ENCODE measurements around the genes SHOX and CD99.

GRCh38 chrX:226346-227044 is 54.7 kb upstream of the PLCXD1 start:
- PRO-cap, result no peak

GRCh38 chrX:261905-262415 is 19.2 kb upstream of the PLCXD1 start:
- PRO-cap, result no peak

GRCh38 chrX:385790-386457 is 783 bp downstream of the PPP2R3B start:
- PRO-cap, result unidirectional peak, plus-strand start at chrX:386366

DNA sequence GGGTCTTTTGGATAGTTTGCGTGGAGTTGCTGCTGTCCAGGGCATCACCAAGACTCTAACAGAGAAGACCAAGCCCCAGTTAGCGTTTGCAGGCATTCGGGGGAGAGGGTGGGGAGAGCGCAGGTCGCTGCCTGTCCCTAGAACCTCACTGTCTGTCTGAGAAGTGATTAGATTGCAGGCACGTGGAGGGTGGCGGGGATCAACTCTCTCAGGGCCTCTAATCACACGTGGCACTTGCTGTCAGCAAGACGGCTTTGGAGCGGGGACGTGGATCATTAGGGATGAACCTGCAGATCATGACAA is 85.3 kb upstream of the SHOX start:
- PRO-cap, result no peak

DNA sequence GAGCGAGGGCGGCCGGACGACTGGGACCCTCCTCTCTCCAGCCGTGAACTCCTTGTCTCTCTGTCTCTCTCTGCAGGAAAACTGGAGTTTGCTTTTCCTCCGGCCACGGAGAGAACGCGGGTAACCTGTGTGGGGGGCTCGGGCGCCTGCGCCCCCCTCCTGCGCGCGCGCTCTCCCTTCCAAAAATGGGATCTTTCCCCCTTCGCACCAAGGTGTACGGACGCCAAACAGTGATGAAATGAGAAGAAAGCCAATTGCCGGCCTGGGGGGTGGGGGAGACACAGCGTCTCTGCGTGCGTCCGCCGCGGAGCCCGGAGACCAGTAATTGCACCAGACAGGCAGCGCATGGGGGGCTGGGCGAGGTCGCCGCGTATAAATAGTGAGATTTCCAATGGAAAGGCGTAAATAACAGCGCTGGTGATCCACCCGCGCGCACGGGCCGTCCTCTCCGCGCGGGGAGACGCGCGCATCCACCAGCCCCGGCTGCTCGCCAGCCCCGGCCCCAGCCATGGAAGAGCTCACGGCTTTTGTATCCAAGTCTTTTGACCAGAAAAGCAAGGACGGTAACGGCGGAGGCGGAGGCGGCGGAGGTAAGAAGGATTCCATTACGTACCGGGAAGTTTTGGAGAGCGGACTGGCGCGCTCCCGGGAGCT is at the start of gene SHOX:
Gene SHOX (plus strand): TSS at position 402 of the 654 bp plus-strand sequence.
- PRO-cap, result no peak

- PRO-cap, result no peak
Observed at GRCh38 chrX:970354-970599, 242.2 kb downstream of the CRLF2 start.

DNA sequence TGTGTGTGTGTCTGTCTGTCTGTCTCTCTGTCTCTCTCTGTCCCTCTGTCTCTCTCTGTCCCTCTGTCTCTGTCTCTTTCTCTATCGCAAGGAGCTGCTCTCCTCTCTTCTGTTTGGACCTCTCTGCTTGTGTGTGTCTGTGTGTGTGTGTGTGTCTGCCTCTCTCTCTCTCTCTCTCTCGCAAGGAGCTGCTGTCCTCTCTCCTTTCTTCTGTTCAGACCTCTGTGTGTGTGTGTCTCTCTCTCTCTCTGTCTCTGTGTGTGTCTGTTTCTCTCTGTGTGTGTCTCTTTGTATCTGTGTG is 221.2 kb downstream of the CRLF2 start:
- PRO-cap, result no peak

- PRO-cap, result no peak
Observed at GRCh38 chrX:1026261-1026688, 186.2 kb downstream of the CRLF2 start.

DNA sequence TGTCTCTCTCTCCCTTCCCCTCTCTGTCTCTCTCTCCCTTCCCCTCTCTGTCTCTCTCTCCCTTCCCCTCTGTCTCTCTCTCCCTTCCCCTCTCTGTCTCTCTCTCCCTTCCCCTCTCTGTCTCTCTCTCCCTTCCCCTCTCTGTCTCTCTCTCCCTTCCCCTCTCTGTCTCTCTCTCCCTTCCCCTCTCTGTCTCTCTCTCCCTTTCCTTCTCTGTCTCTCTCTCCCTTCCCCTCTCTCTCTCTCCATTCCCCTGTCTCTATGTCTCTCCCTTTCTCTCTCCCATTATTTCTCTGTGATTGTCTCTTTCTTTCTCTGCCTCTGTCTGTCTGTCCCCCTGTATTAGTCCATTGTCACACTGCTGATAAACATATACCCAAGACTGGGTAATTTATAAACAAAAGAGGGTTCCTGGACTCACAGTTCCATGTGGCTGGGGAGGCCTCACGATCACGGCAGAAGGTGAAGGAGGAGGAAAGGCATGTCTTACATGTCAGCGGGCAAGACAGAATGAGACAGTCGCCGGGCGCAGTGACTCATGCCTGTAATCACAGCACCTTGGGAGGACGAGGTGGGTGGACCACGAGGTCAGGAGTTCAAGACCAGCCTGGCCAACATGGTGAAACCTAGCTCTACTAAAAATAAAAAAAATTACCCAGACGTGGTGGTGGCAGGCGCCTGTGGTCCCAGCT is 24.5 kb downstream of the IL3RA start:
- PRO-cap, result no peak

DNA sequence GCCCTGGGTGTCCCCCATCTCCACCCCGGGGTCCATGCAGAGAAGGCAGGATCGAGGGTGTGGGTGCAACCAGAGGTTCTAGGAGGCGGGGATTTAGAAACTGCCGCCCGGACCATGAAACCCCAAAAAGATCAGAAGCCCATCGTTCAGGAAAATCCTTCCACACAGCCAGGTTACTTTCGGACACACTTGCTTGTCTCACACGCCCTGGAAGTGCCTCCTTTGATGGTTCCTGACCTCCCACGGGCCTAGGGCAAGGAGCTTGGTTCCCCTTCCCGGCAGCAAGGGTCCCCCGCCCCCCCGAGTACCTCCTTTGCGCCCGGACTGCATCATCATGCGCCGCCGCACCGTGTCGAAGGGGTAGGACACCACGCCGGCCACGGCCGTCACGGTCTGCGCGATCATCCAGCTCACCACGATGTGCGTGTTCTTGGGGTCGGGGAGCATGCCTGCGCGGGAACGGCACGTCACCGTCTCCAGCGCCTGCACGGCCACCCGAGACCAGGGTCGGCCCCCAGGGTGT is 4.9 kb downstream of the SLC25A6 start:
- PRO-cap, result no peak

- PRO-cap, result no peak
Observed at GRCh38 chrX:1388995-1389648, 2.8 kb downstream of the SLC25A6 start.

DNA sequence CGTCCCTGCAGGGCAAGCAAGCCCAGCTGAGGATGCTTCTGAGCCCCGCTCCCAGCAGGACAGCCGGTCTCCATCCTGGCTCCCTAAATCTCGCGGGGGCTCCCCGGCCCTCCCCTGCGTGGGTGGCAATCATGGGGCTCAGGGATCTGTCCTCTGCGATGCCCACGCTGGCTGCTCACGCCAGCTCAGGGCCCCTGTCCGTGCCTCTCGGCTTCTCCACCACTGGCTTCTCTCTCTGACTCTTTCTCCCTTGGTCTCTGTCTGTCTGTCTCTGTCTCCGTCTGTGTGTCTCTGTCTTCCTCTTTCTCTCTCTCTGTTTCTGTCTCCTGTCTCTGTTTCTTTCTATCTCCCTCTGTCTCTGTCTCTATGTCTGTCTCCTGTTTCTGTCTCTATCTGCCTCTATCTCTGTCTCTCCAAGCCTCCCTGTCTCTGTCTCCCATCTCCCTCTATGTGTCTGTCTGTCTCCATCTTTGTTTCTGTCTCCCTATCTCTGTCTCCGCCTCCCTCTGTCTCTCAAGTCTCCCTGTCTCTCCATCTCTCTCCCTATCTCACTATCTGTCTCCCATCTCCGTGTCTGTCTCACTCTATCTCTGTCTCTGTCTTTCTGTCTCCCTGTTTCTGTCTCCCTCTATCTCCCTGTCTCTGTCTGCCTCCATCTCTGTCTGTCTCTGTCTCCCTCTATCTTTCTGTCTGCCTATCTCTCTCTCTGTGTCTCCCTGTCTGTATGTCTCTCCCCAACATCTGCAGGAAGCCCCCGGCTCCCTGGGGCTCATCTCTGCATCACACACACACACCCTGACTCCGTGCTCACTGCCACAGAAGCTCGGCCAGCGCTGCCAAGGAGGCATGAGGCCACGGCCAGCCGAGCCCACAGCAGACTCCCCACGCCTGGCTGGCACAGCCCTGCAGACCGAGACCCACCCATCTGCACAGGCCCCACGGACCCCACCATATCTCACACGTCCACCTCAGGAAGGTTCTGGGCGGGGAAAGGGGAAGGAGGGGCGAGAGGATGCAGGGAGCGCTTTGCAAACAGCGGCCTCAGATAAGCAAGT is 28.1 kb upstream of the SLC25A6 start:
- PRO-cap, result no peak

DNA sequence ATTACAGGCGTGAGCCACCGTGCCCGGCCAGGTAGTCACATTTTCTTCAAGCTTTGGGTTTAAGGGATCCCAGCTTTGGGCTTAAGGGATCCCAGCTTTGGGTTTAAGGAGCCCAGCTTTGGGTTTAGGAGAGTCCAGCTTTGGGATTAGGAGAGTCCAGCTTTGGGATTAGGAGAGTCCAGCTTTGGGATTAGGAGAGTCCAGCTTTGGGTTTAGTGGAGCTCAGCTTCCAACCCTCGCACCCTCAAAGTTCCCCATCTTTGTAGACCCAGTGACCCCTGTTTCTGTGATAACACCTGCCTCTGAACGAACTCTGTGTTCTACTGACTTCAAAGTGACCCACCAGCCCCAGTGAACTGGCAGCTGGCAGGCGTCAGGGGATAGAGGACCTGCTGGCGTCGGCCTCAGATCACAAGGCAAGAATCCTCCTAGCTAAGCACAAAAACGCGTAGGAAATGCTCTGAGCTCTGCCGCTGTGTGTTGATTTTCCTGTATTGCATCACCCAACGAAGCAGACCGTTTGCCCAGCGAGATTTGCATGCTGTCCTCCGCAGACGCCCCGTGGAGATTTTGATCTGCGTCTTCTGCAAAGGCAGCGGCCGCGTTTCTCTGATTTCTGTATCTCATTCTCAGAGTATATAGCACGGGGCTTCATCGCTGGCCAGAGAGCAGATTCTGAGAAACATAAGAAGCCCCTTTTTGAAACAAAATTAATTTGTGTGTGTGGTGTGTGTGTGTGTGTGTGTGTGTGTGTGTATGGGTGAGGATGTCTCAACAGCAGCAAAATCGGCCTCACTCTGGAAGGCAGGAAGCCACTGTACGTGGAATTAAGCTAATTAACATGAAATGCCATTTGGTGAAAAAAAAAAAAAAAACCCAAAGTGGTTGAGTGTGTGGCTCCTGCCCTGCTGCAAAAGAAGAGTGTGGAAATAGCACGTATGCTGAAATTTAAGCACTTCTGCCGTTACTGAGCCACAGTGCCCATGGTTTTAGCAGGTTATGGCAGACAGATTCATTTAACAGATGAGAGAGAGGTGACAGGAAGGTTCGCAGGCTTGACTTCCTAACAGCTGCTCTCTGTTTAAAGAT is 29.1 kb upstream of the ASMTL start:
- PRO-cap, result bidirectional peak, plus-strand start at position 621 of the sequence, minus-strand start at position 353 of the sequence

- PRO-cap, result no peak
Observed at GRCh38 chrX:1487257-1487642, 34.5 kb upstream of the ASMTL start.

GRCh38 chrX:2426150-2426970 is 74.4 kb downstream of the DHRSX start:
- PRO-cap, result no peak

GRCh38 chrX:2489340-2489725 is 11.4 kb downstream of the DHRSX start:
- PRO-cap, result no peak

DNA sequence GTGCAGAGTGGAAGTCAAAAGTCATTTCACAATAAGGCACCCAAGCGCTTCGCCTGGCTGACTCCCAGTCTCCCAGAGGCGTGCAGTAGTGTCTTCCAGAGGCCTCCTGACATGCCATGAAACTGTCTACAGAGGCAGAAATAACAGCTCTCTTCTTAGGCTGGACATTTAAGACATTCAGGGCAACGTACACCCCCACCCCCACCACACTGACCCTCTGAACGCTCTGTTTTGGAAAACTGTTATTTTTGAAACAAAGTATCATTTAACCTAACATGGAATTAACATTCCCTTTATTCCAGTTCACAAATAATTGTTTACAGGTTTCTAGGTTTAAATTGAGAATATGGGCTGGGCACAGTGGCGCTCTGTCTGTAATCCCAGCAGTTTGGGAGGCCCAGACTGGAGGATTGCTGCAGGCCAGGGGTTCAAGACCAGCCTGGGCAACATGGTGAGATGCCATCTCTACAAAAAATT is 1.6 kb downstream of the DHRSX start:
- PRO-cap, result no peak

- PRO-cap, result no peak
Observed at GRCh38 chrX:2664656-2665075, 26.4 kb upstream of the CD99 start.

DNA sequence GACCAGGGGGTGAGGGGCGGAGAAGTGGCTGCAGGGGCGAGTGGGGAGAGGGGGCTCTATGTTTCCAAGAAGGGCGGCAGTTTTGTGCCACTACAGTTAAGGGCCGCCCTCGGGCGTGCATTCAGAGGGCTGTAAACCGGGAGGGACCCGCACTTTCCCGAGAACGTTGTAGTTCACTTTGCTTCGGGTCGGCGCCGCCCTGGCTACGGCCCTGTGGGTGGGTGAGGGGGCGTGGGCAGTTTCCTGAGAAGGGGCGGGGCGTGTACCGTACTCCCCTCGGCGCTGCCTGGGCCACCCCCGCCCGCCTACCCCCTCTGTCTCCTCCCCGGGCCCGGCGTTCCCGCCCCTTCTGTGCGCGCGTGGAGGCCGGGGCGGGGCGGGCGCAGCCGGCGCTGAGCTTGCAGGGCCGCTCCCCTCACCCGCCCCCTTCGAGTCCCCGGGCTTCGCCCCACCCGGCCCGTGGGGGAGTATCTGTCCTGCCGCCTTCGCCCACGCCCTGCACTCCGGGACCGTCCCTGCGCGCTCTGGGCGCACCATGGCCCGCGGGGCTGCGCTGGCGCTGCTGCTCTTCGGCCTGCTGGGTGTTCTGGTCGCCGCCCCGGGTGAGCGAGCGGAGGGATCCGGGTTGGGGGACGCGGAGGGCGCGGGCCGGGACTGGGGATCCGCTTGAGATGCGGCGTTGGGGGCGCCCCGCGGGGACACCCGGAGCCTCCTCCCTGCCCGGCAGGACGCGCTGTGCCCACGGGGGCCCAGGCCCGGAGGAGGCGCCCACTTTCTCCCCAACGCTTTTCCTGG is at the start of gene CD99:
Gene CD99 (plus strand): TSS at position 470 of the 795 bp plus-strand sequence.
- PRO-cap, result bidirectional peak, plus-strand start at position 501 of the sequence, minus-strand start at position 180 of the sequence; bidirectional peak, plus-strand start at position 536 of the sequence, minus-strand start at position 588 of the sequence

DNA sequence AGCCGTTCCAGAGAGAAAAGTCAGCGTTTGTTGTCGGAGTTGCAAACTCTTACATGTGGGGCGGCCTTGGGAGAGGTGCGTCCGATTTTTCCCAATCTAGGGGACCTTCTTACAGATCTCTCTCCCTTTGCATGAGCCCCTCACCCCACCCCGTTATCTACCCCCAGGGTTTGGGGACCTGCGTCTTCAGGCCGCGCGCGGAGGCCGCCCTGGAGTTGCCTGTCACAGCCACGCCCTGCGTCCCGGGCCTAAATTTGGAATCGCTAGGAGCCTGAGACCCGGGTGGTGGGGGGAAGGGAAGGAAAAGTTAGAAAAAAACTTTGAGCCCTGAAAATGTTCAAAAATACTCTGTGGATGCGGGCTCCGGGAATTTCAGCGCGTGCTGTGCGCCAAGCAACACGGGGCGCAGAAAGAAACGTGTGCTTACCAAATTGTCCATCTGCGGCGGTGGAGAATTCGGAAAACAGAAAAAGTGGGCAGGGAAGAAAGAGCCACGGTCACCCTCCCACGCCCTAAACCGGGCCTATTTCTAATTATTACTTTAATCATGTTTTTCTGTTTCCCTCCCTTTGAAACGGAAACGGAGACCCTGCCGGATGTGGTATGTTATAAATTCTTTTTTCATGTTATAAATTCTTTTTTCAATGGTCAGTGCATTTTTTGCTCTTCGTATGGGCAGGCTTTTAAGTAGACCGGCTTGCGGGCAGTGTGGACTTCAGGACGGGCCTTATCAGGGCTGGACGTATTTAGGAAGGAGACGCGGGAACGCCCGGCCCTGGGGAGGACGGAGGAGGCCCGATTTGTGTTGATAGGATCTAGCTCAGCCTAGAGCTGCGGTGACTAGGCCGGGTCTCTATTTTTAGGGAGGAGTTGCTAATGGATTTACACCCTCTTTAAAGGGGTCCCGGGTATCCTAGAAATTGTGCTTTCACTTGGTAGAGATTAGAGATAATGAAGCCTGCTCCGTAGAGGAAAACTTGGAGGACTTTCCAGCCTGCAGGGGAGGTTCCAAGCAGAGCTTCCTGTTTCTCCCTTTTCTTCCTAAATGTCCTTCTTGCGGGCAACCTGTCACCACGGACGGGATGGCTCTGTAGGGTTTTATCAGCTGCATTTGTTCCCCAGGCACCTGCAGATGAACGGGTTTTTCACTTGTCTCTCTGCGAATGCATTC is 911 bp downstream of the CD99 start:
- PRO-cap, result bidirectional peak, plus-strand start at position 744 of the sequence, minus-strand start at position 739 of the sequence

Data from progenitor cell of endocrine pancreas (in vitro differentiated cells).